ENCODE results near the genes METTL8 and SLC25A12.

DNA sequence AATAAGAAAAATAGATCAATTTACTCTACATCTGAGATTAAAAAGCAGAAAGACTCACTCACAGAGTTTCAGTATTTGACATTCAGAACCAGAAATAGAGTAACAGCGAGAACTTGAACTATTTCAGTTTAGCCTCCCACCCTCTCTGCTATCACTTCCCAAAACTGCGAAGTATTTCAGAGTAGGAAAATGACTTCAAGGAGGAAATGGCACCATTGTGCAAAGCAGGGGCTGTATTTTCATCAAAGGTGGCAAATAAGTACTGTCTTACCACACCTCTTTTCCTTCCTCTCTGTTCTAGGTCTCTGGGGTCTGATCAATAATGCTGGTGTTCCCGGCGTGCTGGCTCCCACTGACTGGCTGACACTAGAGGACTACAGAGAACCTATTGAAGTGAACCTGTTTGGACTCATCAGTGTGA lies 13.7 kb downstream of the DHRS9 start:
- PRO-cap = no peak
- CAGE, long polyA plus RNA = no peak

- PRO-cap = no peak
- CAGE, long polyA plus RNA = no peak
These were observed 3.4 kb downstream of the FASTKD1 start for GRCh38 chr2:169570131-169570768.

GRCh38 chr2:169695738-169696108 lies 1.5 kb downstream of the PHOSPHO2 start:
- PRO-cap = no peak
- CAGE, long polyA plus RNA = no peak

- PRO-cap = no peak
- CAGE, long polyA plus RNA = no peak
These were observed 17.2 kb upstream of the KLHL23 start for GRCh38 chr2:169716436-169716891.

DNA sequence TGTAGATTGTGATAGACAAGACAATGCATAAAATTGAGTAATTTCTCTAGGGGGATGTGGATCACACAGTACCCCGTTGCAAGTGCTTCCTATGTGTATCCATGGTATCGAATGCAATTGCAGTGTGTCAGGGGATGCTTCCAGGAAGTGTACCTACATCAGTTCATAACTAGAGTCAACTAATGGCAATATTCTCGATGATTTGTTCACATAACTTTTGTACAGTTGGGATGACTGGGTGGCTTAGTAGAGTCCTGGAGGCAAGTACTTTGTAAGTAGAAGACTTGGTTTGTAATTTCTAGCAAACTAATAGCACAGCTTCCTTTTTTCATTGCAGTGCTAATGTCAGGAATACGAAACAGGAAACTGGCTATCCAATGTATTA lies 995 bp downstream of the SSB start:
- PRO-cap = bidirectional peak, plus-strand start at position 216 of the sequence, minus-strand start at position 113 of the sequence
- CAGE, long polyA plus RNA = no peak

DNA sequence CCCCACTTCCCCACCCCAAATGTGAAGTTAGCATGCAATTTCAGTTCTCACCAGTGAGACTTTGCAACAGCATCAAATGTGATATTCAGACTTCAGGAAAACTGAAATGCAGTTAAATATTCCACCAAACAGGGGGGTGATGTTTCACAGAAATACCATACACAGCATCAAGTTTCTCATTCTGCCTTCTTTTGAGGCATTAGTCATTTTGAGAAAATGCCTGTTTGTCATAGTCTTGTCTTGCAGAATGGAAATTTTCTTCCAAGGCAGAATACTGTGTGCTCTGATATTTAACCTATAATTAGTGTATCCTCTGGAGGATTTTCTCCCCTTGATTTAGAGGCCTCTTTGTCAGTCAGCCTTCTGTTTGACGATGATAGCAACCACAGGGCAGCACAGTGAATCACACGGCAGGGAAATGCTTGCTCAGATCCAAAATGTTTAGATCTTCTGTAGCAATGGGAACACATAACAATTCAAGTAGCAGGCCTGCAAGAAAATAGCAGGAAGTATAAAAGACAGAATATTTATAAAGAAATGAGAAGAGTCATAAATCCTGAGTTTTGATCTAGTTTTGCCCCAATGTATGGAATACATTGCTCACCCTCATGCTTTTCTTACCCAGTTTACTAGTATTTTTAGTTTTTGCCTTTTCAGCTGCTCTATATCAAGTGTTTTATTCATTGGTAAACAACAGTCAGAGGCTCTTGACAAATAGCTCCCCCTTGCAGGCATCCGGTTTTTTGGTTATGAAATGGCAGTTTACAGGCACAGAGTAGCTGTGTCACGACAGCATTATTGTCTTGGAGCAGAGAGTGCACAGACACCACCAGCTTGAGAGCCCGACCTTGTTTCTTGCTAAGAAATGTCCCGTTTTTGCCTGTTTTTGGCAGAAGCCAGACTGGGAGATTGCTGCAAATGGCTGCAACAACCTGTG lies 185.0 kb downstream of the MYO3B start:
- PRO-cap = no peak
- CAGE, long polyA plus RNA = no peak

GRCh38 chr2:170927910-170928719 lies 938 bp upstream of the GORASP2 start:
- PRO-cap = no peak
- CAGE, long polyA plus RNA = no peak

- PRO-cap = no peak
- CAGE, long polyA plus RNA = no peak
These were observed 110.2 kb downstream of the GORASP2 start for GRCh38 chr2:171039159-171039725.

DNA sequence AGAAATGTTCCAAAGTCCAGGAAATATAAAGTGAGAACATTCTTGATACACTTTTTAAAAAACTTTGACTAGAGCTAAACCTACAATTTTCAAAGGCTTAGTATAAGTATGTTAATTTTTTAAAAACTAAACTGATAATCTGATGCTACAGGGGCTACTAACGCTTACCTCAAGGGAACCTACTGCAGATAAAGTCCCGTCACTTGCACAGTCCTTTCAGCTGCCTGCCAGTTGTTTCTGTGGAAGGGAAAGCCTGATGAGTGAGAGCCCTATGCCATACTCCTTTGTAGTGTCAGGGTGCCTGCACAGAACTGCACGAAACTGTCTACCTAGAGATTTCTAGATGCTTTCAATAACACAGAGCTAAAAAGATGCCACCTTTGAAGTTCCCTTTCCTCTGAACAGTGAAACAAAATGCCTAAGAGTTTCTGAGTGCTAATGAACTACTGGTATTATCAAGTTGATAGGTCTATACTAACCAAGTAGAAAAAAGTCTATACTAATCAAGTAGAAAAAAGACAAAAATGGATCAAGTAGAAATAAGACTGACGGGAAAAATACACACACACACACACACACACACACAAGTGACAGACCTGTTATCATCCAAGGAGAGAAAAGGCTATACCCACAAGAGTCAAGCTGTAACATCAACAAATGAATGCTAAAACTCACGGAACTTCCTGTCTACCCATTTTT lies 79.1 kb downstream of the TLK1 start:
- PRO-cap = no peak
- CAGE, long polyA plus RNA = no peak

GRCh38 chr2:171089500-171089955 lies 71.2 kb downstream of the TLK1 start:
- PRO-cap = no peak
- CAGE, long polyA plus RNA = no peak

DNA sequence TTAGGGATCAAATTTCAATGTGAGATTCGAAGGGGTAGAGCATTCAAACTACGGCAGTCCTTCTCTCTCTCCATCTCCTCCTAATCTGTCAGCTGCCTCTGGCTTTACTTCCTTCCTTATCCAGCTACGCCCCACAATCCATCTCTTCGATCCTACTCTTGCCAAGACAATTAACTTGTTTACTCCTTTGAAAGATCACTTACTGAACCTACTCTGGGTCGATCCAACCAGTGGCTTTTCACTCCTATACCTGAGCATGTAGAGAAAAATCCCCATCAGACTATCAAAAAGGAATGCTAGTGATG lies 21.1 kb upstream of the TLK1 start:
- PRO-cap = no peak
- CAGE, long polyA plus RNA = no peak

- PRO-cap = bidirectional peak, plus-strand start at chr2:171434030, minus-strand start at chr2:171433990; bidirectional peak, plus-strand start at chr2:171434328, minus-strand start at chr2:171434102
- CAGE, long polyA plus RNA = start-site peak on the minus strand at chr2:171433943-171434001, 24 and 31 reads in 2 replicates
These were observed at the start of gene METTL8 for GRCh38 chr2:171433631-171434400. Gene METTL8 (minus strand): TSS chr2:171433990.

GRCh38 chr2:171699712-171700336 lies 12.6 kb downstream of the DYNC1I2 start:
- PRO-cap = no peak
- CAGE, long polyA plus RNA = no peak

DNA sequence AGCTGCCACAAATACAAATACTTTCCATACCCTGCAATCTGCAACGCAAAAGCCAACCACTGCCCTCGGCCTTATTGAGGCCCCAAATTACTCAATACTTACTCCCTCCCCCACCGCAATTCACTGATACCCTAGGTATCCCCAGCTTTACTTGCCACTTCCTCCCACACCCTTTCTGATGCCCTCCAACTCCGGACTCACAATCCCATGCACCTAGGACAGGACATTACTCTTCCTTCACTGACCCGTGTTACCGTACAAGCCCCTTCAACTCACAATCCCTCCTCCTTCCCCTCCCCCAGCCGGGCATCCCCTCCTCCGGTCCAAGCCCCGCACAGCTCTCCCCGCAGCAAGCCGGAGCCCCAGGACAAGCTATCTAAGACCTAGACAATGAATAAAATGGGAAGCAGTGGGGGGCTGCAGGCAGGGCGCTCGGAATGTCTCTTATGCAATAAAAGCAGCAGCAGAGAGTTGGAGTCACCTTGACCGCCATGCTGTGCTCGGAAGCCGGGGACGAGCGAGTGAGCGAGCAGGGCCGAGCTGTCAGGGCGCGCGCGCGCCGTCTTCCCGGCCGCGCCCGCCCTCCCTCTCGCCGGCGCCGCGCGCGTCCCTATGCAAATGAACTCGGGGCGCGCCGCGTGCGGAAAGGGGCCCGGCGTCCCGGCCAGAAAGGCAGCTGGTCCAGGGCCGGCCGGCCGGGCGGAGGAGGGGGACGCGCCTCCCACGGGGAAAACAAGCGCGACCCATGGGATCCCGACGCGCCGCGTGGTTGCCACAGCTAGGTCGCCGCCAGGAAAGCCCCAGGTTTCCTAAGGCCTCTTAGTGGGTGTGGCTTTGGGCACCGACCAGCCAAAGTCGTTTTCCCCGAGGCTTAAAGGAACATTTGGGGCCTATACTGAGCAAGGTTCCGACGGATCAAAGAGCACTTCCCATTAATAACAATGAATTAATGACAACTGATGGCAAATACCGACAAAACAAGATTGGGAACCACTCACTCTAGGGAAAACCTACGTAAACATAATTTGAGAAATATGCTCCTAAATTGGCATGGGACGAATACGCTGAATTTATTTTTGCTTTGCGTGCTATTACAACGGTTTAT lies at the start of gene SLC25A12:
Gene SLC25A12, minus strand, starts transcription at position 523 of the 1,105 bp plus-strand sequence.
- PRO-cap = bidirectional peak, plus-strand start at position 667 of the sequence, minus-strand start at position 523 of the sequence; bidirectional peak, plus-strand start at position 874 of the sequence, minus-strand start at position 797 of the sequence
- CAGE, long polyA plus RNA = no peak

GRCh38 chr2:171956130-171956950 lies 34.1 kb downstream of the HAT1 start:
- PRO-cap = no peak
- CAGE, long polyA plus RNA = no peak

DNA sequence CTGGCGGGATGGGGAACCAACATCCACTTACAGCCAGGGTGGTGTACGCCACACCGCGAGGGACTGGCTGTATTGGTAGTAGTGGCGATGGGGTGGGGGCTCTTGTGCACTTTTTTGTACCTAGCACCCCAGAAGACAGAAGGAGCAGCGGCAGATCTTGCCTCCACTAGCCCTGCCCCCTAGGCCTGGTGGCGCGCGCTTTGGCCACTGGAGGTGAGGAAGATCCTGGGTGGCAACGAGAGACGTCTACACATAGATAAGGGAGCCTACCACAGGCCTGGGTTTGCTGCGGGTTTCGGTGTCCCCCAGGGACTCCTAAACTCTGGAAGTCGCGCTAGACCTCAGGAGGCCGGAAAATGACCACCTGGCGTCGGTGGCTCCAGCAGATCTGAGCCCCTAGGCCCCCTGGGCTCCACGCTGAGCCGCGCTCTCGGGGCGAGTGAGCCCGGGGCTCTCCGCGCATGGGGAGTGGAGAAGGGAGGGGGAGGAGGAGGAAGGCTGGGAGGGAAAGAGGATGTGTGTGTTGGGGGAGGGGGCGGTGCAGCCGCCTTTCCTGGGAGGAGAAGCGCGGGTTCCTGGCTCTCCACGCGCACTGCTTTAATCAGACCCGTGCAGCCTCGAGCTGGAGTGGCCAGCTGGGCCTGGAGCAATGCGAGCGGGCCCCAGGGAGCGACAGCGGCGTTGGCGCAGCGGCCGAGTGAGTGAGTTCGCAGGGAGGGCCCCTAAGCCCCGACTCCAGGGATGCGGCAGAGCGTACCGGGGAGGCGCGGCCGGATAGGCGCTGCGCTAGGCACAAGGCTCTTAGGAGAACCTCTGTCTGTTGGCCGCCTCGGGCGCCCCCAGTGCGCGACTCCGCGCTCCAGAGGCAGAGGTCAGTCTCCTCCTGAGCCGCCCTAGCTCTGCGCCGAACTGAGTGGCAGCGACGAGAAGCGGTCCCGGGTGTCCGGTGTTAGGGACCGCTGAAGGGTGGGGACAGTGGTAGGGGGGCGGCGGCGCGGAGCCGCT lies 820 bp upstream of the DLX1 start:
- PRO-cap = no peak
- CAGE, long polyA plus RNA = no peak

GRCh38 chr2:172234528-172235823 lies 132.3 kb upstream of the DLX2 start:
- PRO-cap = no peak
- CAGE, long polyA plus RNA = no peak

GRCh38 chr2:172374328-172374614 lies 53.1 kb upstream of the ITGA6 start:
- PRO-cap = no peak
- CAGE, long polyA plus RNA = no peak

- PRO-cap = no peak
- CAGE, long polyA plus RNA = no peak
These were observed 50.9 kb downstream of the ITGA6 start for GRCh38 chr2:172478078-172478912.

GRCh38 chr2:172578919-172579611 lies 23.2 kb downstream of the PDK1 start:
- PRO-cap = no peak
- CAGE, long polyA plus RNA = no peak

Data from B cell (primary cell).